HT-29 (cell line): ENCODE measurements around the genes PHACTR4, LAPTM5, PUM1 and SNRNP40.

- RAMPAGE, long total RNA = no peak
These were observed at the start of gene PHACTR4 for GRCh38 chr1:28369279-28370404. Gene PHACTR4 (plus strand): TSS chr1:28369740.

DNA sequence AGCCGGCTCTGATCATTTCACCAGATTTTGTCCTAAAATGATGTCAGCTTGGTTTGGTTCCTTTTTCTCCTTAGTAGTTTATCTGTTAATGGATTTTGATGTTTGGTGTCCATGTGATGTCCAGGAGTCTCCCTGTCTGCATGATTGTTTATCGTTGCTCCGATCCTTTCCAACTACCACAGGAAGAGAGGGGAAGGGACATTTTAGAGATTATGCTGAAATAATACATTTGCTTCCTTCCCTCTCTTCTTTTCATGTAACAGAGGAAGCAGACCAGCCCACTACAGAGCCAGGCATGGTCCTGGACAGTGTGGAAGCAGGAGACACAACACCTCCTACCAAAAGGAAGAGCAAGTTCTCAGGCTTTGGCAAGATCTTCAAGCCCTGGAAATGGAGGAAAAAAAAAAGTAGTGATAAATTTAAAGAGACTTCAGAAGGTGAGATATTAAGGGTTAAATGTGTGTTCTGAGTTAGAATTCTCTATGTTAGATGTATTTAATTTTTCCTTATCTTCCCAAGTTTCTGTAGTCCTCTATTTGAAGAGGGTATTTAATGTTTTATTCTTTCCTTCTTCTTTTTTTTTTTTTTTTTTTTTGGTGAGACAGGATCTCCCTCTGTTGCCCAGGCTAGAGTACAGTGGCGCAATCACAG lies 46.9 kb upstream of the RCC1 start:
- RAMPAGE, long total RNA = no peak

DNA sequence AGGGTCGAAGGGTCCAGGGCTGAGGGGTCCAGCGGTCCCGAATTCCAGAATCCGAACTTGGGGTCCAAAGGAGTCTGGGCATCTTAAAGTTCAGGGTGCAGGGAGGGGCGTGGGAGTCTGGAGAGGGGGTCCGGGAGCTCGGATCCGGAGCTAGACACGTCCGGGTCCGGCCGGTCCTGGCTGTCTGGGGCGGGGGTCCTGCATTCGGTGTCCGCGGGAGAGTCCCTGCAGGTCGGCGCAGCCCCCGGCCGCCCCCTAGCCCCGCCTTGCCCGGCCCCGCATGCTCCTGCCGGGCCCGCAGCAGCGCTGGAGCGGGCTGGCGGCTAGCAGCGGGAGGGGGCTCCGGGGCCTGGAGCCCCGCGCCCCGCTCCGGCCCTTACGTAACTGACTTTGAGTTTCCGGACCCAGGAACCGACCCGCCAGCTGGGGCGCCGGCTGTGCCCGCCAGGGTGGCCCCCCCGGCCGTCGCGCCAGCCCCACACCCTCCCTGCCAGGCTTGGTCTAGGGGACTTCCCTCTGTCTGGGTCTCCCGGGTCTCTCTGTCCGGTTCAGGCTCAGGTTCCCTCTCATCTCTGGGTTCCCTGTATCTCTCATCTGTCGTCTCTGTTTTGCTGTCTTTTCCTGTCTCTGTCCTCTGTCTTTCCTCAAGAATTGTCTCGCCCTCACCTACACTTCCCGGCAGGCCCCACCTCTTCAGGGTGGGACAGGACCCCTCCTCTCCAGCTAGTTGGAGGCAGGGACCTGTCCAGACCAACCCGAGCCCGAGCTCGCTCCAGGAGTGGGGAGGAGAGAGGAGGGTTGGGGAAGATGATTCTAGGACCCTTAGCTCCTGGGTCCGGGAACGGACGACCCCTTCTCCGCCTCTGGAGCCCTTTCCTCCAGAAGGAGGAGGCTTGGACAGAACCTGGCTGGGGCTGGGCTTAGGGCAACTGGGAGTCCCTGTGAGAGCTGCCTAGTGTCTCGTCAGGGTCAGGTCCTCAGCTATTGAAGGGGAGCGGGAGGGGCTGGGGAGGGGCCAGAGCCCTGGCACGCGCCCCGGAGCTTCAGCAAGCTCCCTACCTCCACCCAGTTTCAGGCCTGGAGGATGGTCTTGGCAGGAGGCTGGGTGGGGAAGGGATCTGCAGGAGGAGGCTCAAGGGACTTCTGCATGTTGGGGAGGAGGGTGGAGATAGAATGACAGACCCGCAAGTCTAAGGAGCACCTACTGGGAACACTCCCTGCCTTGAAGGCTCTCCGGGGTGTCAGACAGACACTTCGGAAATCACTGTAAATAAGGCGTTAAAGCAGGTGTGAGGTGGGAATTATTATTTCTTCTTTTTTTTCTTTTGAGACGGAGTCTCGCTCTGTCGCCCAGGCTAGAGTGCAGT lies 26.6 kb upstream of the EPB41 start:
- RAMPAGE, long total RNA = no peak

- RAMPAGE, long total RNA = no peak
These were observed 606 bp upstream of the SRSF4 start for GRCh38 chr1:29182350-29182662.

- RAMPAGE, long total RNA = no peak
These were observed 21.1 kb upstream of the SRSF4 start for GRCh38 chr1:29202755-29203154.

GRCh38 chr1:29324891-29325469 lies 88.7 kb downstream of the PTPRU start:
- RAMPAGE, long total RNA = no peak

- RAMPAGE, long total RNA = no peak
These were observed 732.2 kb downstream of the MATN1 start for GRCh38 chr1:29991062-29991730.

DNA sequence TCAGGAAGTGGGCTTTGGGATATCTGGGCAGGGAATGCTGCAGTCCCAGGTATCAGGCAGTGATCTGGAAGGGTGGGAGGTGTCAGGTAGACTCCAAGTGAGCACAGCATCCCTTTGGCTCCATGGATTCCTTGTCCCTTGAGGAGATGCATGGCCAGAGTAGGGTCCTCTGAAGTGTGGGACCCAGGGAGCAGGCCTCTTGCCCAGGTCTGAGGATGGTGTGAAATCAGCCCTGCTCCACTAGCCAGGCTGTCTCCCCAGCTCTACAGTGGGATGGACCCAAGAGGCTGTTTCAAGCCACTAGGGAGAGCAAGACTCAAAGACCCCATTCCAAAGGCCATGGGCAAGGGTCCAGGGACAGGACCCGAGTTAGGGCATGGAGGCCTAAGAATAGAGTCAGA lies 723.5 kb downstream of the MATN1 start:
- RAMPAGE, long total RNA = no peak

- RAMPAGE, long total RNA = no peak
These were observed 2.3 kb upstream of the MATN1 start for GRCh38 chr1:30725414-30726388.

DNA sequence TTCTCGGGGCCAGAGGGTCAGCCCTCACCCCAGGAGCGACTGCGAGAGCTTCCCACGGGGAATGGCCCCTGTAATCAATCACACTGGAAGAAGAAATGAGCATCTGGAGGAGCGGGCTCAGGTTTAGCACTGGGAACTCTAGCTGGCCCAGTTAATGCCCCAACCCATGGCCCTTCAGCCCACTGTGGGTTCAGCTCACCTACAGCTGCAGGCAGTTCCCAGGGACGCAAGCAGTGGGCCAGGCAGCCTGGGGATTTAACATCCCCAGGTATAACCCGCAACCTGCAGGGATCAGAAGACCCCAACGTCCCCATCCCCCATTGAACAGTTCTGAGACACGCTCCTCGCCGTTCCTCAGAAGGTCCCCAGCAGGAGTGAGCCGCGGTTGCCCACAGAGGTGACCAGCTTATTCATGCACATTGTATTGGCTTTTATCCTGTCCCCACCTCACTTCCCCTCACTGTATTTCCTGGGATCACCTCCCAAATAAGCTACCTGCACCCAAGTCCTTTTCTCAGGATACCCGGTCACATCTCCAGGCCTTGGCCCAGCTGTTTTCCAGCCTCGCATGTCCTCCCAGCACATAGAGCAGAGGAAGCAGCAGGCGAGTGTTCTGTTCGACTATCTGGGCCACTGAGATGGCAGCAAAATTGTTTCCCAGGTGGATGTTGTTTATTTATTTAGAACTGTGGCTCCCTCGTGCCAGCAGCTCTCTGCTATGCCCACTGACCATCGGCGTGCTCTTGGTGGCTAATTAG lies 5.0 kb upstream of the MATN1 start:
- RAMPAGE, long total RNA = no peak

DNA sequence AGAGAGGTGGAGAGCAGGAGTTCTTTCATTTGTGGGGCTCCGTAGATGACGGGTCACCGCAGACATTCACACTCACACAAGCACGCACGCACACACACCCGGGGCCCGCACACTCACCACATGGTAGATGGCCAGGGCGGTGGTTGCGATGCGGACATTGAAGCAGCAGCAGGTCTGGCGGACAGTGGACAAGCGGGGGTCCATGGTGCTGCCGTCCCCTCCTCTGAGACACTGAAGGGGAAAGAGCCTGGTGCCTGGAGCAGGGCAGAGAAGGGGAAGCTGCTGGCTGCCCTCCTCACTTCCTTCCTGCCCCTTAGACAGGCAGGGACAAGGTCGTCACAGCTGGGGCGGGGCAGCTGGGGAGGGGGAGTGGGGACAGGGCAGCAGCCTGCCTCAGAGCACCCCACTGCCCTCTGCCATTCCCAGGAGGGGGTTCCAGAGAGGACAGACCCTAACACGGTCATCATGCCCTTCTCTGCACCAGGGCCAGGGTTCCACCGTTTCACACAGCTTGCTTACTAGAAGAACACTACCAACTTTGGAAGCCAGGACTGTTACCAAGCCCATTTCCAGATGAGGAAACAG lies at the start of gene LAPTM5:
TSS of gene LAPTM5 (minus strand) at position 233 of the 585 bp plus-strand sequence.
- RAMPAGE, long total RNA = no peak

GRCh38 chr1:30888264-30888990 lies 20.1 kb downstream of the SDC3 start:
- RAMPAGE, long total RNA = no peak

DNA sequence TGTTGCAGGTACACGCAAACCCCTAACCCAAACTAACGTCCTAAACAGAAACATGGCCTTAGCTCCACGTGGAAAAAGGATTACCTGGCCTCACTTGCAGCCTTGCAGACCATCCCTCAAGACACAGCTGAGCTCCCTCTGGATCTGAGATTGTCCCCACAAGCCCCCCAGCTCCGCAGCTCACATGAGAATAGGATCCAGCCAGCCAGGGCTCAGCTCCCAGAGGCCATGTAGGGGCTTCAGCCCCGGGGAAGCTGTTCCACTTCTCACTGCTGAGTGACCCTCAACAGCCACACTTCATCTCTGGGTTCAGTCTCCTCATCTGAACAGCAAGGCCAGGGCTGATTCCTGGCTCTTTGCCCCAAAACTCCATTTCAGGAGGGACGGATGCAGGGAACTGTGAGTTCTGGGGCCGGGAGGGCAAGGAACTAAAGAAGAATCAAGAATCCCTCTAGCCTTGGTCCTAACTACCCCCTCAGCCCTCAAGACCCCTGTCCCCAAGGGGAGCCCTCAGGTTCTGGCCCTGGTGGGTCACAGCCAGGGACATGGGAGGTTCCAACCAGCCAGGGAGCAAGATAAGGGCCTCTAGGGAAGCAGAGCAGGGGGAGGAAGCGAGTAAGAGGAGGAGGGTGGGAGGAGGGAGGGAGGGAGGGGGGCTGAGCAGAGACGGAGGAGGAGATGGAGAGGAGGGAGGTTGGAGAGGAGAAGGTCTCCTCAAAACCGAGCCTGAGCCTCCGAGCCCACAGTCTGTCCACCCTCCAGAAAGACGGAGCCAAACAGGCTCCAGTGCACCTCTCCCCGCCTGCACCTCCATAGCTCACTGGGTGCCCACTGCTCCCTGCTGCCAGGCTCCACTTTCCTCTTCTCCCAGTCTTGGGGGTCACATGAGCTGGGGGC lies 13.1 kb downstream of the SDC3 start:
- RAMPAGE, long total RNA = no peak

- RAMPAGE, long total RNA = no peak
These were observed 28.0 kb upstream of the SDC3 start for GRCh38 chr1:30936432-30937020.

- RAMPAGE, long total RNA = no peak
These were observed 526 bp downstream of the PUM1 start for GRCh38 chr1:31064894-31065488.

GRCh38 chr1:31065489-31066051 lies at the start of gene PUM1:
Gene PUM1 (minus strand): TSS chr1:31065717.
- RAMPAGE, long total RNA = no peak

- RAMPAGE, long total RNA = no peak
These were observed 86.9 kb upstream of the PUM1 start for GRCh38 chr1:31152206-31152937.

DNA sequence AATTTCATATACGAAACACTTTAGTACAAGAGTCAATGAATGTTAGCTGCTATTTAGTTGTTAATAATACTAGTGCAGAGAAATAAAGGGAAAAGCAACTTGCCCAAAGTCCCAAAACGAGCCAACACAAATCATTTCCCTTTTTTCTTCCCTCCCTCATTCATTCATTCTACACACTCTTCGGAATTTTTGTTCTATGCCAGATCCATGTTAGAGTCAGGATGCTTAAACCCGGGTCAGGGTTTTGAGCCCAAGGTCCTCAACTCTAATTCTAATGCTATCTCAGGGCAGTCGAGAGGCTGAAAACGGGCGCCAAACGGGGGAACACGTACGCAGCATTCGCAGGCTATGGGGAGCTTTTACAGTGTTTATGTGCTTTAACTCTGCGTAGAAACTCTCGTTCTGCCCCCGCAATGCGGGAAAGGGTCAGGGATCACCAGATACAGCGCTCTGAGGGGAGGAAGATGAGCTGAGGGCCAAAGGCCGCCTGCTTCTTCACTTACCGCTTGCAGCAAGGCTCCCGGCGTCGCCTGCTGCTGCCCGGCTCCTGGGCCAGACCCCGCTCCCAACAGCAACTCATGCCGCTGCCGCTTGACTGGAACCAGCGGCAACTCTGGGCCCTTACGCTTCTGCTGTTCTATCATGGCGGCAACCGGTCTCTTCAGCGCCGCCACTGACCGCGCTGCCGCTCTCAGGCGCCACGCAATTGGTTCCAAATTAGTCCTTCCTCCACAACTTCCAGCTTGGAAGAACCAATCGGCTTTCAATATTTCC lies at the start of gene SNRNP40:
TSS of gene SNRNP40 (minus strand) at position 681 of the 774 bp plus-strand sequence.
- RAMPAGE, long total RNA = start-site peak on the minus strand centred at position 667 of the sequence, 35 bp wide, 266 and 333 reads in 2 replicates

DNA sequence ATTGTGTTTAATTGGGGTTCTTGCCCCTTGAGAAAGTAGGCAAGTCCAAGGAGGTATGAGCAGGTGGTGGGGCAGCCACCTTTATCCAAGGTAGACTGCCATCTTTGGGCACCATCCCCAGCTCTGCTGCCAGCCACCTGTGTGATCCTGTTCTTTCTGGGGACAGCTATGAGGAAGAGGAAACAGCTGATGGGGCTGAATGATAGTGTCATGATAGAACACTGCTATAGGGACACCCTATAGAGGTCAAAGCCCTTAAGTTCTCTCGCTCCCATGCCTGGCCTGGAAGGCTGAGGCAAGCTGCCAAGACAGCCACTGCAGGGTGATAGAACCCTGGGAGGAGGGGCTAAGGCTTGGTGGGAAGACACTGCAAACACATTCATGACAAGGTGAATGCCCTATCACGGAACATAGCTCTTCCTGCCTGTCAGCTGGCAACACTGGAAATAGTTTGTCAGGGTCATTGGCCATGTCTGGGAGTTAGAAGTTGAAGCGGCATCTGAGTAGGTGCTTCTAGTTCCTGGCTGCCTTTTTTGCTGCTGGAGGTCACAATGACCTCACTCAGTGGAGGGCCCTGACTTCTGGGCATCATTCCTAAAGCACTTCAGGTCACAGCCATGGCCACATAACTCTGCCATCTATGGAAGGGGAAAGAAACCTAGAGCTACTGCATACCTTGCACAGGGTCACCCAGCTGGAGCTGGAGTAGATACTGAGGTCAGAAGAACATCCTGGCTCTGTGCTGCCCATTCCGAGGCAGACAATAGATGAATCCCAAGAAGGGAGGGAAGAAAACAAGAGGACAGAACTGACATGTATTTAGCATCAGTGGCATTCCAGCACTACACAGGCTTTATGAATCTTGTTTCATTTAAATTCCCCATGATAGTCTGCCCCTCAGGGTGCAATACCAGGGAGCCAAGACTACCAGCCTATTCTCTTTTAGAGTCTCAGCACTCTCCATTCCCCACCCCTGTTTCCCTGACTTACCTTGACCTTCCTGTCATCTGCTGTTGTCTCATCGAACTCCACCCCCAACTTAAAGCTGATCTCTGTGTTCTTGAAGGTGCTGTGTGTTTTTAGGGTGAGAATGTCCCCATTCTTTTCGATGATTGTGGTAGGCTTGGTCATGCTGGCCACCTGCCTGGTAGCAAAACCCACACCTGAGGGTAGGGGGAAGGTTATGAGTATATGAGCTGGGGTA lies 4.1 kb downstream of the FABP3 start:
- RAMPAGE, long total RNA = no peak

DNA sequence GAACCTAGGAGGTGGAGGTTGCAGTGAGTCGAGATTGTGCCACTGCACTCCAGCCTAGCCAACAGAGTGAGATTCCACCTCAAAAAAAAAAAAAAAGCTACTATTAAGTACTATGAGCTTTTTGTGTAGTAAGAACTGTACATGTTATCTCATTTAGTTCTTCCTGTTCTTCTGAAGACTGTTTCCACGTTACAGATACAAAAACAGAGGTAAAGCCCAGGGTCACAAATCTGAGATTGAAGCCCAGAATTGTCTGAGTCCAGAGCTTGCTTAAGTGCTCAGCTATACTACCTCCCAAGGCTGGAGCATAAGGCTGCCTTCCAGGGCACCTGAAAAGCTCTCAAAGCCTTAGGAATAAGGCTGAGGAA lies 2.9 kb downstream of the FABP3 start:
- RAMPAGE, long total RNA = no peak